AG04449 (cell line): ENCODE data around the genes ZFP36L1 and GALNT16.

DNA sequence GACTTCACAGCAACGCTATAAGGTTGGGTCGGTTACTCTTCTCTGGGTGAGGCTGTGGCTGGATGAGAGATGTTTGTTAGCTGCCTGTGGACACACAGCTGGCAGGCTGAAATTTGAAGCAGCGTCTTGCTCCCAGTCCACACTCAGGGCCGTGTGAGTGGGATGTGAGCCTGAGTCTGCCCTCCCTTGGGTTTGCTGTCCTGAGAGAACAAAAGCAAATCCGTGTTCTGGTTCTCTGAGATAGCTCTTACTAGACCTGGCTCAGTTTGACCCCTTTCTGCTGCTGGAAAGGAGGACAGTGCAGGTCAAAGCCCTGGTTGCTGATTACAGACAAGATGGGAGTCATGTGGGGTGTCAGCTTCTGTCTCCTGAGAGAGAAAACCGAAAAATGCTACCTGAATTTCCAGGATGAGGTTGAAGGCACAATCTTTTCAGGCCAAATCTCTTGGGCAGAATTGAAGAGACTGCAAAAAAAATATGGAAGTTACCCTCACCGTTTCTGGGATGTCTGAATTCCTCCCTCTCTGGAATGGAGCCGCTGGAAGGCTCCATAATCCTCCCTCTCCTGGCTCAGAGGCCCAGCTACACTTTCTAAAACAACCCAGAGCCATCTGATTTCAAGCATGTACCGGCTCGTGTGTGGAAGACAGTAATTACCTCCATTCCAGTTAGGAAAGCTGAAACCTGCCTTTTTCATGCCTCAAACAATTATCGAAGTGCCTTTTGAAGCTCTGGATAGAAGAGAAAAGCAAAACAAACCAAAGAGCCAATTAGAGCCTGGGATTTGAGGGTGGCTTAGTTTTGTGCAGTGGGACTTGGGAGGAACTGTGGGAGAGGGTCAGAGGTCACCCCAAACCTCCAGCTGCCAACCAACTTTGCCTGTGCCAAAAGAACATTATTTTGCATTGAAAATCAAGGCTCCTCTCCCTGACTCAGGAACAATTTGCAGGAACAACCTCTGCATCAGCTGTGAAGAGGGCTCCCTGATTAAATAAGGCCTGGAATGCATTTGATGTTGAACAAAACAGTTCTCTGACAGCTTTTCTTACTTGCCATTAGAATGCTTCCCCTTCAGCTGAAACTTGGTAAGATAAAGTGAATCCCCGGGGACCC, 270.6 kb downstream of the ZFP36L1 start:
- RRBS, result no CpG with 5 or more reads among the region's 12 CpGs

GRCh38 chr14:68564081-68564760, 228.6 kb downstream of the ZFP36L1 start:
- RRBS, result no CpG with 5 or more reads among the region's 19 CpGs

- RRBS, result no CpG with 5 or more reads among the region's 3 CpGs
Measured at GRCh38 chr14:68620003-68620556, 172.8 kb downstream of the ZFP36L1 start.

- RRBS, result no CpG with 5 or more reads among the region's 7 CpGs
Measured at GRCh38 chr14:68632234-68632530, 160.7 kb downstream of the ZFP36L1 start.

DNA sequence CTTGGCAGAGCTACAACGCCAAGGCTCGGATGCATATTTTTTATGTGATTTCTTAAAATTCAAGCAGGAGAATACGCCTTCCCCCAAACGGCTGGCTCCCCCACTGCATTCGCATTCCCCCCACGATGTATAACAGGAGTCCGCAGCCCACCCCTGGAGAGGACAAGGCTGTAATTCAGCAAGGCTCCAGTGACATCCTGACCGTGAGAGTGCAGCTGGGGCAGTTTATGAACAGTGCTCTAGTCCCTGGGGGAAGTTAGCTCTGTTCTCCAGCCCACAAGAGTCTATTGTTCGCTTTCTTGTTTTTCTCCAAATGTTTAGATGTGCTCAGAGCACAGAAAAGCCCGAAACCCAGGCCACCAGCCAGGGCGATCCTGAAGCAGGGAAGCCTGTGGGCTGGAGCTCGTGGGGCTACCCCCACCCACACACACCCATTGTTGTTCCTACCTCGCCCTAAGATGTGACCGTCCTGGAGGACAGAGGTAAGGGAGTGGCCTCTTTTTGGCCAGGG, 159.5 kb downstream of the ZFP36L1 start:
- RRBS, result no CpG with 5 or more reads among the region's 14 CpGs

GRCh38 chr14:68695281-68696118, 97.4 kb downstream of the ZFP36L1 start:
- RRBS, result 0% methylated on average over 3 of the region's 8 CpGs

DNA sequence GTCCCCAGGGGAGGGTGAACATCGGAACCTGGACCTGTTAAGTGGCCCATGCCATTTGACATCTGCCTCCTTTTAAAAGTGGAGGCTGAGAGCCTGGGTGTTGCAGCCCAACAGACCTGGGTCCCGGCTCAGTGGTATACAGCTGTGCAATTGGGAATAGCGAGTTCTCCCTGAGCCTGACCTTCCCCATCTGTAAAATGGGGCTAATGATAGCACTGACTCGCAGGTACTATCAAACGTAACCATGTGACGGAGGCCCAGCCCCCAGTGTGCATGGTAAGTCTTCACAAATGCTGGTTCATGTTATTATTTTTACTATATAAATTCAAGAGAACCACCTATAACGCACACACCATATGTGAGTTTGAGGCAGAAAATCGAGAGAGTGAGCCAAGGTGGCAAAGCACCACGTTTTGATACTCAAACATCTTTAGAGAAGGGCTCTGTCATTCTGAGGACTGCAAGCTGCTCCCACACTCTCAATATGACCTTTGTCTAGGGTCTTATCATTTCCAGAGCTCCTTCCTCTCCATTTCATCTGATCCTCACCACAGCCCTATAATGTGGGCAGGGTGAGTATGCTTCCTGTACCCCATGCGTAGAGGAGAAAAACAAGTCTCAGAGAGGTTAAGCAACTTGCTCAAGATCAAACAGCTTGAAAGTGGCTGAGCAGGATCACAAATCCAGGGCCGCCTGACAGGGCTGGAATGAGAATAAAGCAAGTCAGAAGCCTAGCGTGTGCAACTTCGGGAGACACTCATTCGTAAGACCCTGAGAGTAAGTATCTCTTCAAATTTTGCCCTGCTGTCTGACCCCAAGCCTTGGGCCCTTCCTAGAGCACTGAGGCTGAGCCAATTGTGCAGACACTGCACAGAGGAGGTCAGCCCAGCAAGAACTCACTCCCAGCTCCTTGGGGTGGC, 10.9 kb downstream of the ZFP36L1 start:
- RRBS, result no CpG with 5 or more reads among the region's 14 CpGs

GRCh38 chr14:68790546-68791484, 2.1 kb downstream of the ZFP36L1 start:
- RRBS, result no CpG with 5 or more reads among the region's 15 CpGs

- RRBS, result no CpG with 5 or more reads among the region's 8 CpGs
Measured at GRCh38 chr14:68791485-68791786, 1.4 kb downstream of the ZFP36L1 start.

DNA sequence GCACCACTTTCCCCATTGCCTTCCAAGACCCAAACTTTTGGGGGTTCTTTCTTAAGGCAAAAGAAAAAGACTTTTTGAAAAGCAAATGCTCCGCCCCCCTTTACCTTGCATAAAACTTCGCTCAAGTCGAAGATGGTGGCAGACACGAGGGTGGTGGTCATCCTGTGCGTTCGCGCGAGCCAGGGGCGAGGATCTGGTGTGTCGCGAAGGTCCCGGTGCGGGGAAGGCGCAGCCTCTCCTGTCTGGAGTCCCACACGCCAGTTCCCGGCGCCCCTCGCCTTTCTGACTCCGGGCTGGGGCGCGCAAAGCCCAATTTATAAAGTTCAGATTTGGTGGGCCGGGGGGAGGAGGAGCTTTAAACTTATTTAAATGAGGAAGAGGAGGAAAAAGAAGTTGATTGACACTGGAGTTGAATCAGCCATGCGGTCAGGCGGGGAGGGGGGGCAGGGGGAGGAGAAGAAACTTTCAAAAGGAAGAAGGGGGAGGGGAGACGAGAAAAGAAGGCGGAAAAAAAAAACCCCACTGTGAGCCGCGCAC, at the start of gene ZFP36L1:
Gene ZFP36L1, minus strand, starts transcription at position 290 of the 537 bp plus-strand sequence.
- RRBS, result 3% methylated on average over 9 of the region's 28 CpGs

DNA sequence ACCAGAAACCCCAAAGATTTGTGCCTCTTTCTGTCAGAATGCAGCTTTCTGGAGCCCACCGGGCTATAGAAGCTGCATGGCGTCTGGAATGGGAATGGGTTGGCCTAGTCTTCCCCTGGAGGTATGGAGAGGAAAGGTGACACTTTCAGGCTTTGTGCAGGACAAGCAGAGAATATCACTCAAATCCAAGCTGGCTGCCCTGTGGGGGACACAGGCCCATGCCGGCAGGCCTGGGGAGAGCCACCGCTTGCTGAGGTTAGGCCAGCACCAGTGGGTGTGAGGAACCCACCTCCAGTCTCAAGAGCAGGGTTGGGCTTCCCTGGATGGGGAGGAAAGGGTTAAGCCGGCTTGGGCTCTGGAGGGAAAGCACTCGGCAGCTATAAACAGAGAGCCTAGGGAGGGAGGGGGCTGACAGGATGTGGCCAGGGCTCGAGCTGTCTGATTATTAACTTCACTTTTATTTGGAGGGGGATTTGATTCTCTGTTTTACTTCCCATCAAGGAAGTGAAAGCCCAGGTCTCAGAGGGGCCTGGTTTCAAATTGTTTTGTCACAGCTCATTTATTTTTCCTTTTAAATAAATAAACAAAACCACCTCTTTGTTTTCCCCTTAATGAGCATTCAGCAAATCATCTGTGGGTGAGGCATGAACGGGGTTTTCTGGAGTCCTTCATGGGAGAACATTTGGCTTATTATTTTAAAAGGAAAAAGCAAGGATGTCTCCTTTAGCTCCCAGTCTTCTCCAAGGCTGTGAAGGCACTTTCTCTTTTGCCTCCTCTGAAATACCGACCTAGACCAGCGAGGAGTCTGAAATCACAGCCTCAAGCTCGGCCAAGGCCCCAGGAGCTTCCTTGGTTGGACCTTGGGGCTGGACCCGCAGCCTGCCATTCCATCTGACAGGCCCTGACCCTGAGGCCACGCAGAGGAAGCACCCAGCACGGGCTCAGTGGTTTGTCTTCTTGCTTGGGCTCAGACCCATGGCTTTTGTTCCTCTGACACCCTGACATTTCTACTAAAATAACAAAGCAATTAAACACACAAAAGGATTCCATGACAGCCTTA, 21.8 kb upstream of the ZFP36L1 start:
- RRBS, result no CpG with 5 or more reads among the region's 14 CpGs

- RRBS, result no CpG with 5 or more reads among the region's 9 CpGs
Measured at GRCh38 chr14:68903477-68904233, 75.4 kb downstream of the ACTN1 start.

DNA sequence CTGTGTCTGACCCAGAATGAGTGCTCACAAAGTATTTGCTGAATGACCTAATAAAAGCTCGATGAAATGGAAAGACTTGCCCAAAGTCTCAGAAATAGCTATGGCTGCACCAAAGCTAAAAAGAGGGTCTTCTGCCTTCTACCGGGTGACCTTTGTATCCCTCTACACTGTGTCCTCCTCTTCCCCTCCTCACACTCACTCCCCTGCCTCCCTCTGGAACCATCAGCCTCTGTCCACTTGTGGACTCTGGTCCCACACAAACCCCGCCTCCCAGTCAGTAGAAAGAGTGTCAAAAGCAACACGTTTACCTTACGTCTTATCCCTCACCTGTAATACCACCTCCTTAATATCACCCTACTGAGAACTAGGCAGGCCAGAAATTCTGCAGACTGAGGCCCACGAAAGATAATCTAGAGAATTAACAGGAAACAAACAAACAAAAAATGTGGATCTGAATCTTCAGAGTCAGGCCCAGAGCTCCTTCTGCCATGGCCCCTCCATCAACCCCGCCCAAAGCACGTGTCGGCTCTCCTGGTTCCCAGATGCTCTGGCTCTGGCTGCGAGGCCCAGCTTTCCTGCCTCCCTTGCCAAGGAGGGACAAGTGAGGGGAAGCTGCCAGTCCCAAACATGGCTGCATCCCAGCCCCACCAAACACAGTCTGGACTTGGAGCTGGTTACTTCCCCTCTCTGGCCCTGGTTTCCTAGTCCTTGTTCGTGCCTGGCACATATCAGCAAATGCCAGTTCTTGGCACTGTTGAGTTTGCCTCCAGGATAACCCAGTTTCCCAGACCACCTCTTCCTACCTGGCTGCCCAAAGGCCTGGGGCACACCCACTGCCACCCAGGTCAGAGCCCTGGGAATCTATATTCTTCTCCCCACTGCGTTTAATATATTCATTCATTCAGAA, 2.8 kb downstream of the ACTN1 start:
- RRBS, result no CpG with 5 or more reads among the region's 12 CpGs

- RRBS, result no CpG with 5 or more reads among the region's 10 CpGs
Measured at GRCh38 chr14:69152476-69152851, 455 bp downstream of the DCAF5 start.

- RRBS, result no CpG with 5 or more reads among the region's 3 CpGs
Measured at GRCh38 chr14:69247497-69247833, 12.5 kb upstream of the GALNT16 start.

GRCh38 chr14:69259322-69260417, at the start of gene GALNT16:
Gene GALNT16 (plus strand): TSS chr14:69260158.
- RRBS, result 2% methylated on average over 39 of the region's 105 CpGs

- RRBS, result no CpG with 5 or more reads among the region's 3 CpGs
Measured at GRCh38 chr14:69290304-69290560, 30.3 kb downstream of the GALNT16 start.

GRCh38 chr14:69354200-69354864, 43.8 kb downstream of the ERH start:
- RRBS, result 91% methylated on average over 3 of the region's 14 CpGs

DNA sequence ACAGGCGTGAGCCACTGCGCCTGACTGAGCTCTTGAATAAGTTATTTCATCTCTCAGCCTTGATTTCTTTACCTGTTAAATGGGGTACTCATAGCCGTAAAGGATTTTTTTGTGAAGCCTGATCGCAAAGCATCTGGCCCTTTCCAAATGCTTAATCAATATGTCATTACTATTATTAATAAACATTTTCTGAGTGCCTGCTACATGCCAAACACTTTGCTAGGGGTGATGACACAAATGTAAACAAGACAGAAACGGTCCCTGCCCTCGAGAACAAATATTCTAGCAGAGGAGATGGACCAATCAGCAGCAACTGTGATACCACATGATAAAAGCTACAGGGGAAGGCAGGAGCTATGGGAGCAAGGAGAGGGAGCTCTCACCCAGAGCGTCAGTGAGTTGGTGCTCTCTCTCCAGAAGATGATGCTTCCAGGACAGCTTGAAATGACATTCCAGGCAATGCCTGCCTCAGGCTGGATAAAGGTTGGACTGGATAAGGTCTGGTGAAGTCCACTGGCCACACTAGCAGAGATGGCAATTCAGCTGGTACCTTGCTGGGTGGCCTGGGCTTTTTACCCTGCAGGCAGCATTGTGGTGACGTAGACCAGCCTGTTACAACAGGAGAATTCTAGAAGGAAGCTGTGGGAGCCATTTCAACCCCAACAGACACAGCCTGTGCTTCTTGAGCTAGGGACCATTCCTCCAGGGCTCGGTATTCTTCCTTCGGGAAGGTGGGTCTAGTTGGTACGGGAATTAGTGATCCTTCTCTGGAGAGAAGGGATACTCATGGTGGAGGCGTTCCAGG, 41.1 kb downstream of the ERH start:
- RRBS, result no CpG with 5 or more reads among the region's 12 CpGs

DNA sequence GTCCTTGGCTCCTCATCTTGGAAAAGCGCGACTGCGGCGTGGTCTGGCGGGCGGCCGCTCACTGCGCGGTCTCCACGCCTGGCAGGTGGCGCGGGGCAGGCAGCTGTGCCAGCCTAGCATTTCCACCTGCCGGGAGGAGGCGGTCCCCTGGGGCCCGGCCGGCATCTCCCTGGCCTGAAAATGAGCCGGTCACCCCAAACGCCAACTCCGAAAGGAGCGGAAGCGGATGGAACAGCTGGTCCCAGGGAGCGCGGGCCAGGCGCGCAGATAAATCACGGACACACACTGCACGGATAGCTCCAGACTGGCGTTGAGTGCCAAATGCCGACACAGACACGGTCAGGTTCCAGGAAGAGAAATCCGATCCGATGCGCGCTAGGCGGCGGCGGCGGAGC, 814 bp upstream of the PLEKHD1 start:
- RRBS, result no CpG with 5 or more reads among the region's 38 CpGs